ENCODE results near the gene HAPSTR1.

DNA sequence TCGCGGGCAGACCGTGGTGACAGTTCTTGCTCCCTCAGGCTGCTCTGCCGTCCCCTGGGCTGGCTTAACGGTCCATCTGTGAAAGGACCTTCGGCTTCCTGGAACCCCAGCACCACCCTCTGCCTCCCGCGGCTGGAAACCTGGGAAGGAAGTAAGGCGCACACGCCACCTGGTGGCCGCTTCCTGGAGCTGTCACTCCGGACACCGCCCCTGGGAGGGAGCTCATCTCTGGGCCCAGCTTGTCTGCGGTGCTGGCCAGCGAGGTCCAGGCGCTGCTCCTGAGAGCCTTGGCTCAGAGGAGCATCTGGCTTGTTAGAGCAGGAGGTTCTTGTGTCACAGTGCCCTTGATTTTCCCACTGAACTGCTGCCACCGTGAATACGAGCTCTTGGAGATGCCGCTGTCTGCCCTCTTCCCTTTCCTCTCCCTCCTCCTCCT is 402.7 kb upstream of the RBFOX1 start:
- PRO-cap, 3 experiments: peak in 2 of 3 experiments; most common plus-strand start position 242 of the sequence (in 1); most common minus-strand start position 101 of the sequence (in 1)

- PRO-cap, 3 experiments: no peak in any of the 3 experiments
Measured at GRCh38 chr16:8713447-8714013, 39.1 kb downstream of the ABAT start.

DNA sequence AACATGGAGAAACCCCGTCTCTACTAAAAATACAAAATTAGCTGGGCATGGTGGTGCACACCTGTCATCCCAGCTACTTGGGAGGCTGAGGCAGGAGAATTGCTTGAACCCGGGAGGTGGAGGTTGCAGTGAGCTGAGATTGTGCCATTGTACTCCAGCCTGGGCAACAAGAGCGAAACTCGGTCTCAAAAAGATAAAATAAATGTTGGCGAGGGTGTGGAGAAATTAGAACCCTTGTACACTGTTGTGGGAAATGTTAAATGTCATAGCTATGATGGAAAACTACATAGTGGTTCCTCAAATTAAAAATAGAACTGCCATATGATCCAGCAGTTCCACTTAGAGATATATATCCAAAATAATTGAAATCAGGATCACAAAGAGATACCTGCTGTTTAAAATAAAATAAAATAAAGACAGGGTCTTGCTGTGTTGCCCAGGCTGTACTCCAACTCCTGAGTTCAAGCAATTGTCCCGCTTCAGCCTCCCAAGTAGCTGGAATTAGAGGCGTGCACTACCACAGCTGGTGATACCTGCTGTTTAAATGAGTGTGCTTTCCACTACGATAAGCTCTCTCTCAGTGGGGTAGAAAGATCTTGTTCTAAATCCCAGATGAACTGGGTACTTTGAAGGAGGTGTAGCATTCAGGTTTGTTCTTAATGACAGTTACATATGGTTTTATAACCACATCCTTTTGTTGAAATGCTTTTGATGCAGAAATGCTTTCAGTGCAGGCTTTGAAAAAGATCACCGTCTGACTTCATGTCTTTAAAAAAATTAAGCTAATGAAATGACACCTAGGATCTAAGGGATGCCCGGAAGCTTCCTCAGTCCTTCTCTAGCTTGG is 19.1 kb downstream of the PMM2 start:
- PRO-cap, 3 experiments: no peak in any of the 3 experiments

DNA sequence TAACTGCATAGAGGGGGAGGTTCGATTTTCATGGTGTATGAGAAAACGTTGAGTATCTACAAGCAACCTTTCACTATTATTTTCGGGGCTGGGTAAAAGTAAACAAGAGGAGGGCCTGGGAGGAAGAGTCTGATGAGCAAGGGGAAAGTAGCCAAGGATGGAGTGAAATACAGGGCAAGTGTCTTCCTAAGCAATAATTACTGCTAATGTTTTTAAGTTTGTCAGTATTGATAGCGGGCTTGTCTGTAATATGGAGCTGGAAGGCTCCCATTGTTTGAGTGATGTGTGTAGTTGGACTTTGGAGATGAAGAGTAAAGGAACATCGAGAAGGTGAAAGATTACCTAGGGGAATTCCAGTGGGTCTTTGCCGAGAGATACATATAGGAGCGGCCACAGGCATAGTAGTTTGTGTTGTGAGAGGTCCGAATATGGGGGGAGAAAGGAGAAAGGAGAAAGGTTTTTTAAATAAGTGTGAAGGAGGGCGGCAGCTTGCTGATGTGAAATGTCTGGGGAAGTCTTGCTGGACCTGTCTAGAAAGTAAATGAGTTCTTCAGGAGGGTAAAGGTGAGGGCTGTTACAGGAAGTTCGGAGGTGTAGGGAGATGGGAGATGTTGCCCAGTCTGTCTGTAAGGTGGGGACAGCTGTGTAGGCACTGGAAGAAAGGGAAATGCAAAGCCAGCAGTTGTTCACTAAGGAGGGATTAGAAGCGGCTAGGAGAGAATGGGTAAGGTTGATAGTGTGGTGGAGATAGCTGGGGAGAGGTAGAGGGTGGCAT is 29.2 kb downstream of the CARHSP1 start:
- PRO-cap, 3 experiments: no peak in any of the 3 experiments

GRCh38 chr16:8890060-8890876 is 8.1 kb downstream of the LITAFD start:
- PRO-cap, 3 experiments: no peak in any of the 3 experiments

DNA sequence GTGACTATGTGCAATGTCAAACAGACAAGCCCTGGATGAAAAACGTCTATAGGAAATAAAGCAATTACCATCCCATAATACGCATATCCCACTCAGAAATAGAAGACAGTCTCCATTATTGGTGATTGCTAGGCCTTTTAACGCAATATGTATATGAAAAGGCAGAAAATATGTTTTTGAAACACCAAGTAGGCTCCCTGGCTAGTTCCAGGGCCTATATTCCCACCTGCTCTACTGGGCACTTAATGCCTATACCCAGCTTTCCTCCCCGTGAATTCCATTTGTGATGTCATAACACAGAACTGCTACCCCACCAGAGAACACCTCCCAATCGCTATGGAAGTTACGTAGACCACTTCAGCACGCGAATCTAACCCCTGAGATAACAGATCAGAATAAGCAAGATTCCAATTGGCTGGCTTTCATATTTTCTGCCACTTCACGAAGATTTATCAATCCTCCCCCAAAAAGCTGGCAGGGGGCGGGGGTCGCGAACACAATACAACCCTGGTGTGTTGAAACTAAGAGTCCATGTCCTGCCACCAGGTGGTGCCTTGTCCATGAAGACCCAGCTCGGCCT is 28.0 kb downstream of the USP7 start:
- PRO-cap, 3 experiments: no peak in any of the 3 experiments

GRCh38 chr16:9091415-9092169 is at the start of gene HAPSTR1:
TSS of gene HAPSTR1 (plus strand) at chr16:9091644.
- PRO-cap, 3 experiments: peak in 3 of 3 experiments; most common plus-strand start chr16:9091648 (in 3)

GRCh38 chr16:9092170-9092869 is 876 bp downstream of the HAPSTR1 start:
- PRO-cap, 3 experiments: peak in 3 of 3 experiments; most common plus-strand start chr16:9092341 (in 1); most common minus-strand start chr16:9092272 (in 3)

DNA sequence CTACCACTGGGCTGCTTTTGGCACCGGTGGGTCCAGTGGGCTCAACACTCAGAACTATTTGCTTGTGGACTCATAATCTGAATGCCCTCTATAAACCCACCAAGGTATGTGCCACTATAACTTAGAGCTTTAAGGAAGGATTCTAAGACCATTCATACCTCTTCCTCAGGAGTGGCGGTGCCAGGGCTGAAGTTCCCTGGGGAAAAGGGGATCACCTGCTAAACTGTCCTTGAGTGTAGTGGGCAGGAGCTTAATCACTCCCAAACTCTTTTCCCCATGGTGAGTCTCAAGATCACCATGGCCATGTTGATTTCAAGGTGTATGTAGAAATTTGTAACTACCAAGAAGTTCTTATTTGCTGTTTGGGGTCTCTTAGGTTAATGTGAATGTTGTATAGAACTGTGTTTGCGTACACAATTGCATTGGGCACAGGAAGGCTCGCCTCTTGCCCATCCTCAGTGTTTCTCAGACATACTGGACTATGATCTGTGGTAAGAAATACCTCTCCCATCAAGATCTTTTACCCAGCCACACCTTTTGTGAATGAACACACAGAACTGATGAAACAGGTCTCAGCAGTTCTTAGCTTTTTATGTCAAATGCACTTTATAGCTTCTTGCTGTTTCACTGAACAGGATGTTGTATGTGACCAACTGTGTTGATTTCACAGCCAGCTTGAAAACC is 31.3 kb downstream of the HAPSTR1 start:
- PRO-cap, 3 experiments: no peak in any of the 3 experiments

DNA sequence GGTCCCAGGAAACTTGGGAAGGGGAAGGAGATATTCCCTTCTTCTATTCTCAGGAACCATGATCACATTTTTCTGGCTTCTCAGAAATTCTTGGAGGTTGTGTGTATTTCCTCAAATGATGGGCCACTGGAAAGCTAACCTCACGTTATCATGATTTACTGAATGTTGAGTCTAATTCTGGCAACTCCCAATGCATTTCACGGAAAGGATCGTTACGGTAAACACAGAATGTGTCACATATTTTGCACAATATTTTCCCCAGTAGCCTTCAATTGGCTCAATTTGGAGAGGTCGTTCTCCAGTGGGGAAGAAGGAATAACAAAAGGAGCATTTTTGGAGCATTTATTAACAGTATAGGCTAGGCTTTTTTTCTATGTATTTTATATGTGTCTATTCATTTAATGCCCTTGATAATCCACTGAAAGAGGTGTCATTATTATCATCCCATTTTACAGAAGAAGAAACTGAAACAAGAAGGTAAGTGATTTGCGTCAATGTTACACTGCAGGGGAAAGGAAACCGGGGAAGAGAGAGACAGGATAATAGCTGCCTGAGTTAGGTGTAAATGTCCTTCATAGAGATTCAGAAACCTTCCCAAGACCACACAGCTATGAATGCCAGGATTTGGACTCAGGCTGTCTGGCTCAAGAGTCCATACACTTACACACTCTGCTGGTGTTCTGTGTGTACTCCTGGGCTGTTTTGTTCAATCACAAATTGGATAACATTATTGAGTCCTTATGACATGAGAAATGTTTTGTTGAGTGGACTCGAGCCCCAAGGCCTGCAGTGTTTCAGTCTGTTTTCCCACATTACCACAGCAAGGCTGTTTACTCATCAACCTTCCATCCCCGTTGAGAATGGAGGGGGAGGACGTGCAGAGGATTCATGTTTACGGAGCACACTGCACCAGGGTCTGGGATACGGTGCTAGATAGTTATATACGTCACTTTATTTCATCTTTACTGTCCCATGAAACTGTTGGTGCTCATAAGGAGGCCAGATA is 450.6 kb downstream of the HAPSTR1 start:
- PRO-cap, 3 experiments: no peak in any of the 3 experiments

GRCh38 chr16:10045849-10046161 is 136.4 kb downstream of the GRIN2A start:
- PRO-cap, 3 experiments: peak in 2 of 3 experiments; most common minus-strand start chr16:10045997 (in 2)

DNA sequence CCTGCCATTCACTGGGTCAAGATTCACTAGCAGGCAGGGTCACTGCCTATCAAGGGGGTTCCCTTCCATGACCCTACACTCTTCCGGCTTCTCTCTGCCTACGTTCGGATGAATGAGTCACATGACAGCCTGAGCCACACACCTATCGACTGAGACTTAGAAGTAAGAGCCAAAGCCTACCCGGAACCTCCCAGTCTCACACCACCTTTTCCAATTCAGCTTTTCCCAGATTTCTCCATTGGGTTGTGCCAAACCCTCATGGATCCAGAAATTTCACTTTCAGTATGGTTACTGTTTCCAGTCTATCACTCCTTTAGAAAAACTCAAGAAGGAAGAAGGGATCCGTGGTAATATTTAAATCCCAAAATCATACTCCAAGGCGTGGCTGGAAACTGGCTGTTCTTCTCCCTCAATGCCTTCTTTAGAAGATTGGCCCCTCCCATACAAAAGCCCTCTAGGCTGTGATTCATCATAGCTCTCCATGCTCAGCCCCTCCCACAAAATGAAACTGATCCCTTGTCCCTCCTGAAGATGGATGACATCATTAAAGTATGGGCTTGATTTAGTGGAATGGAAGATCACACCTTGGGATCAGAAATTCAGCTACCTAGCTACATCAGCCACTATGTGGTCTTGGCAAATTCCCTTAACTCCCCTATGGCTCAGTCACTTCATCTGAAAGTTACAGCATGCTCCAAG is 4.3 kb downstream of the GRIN2A start:
- PRO-cap, 3 experiments: no peak in any of the 3 experiments

GRCh38 chr16:10545551-10546066 is 34.8 kb downstream of the EMP2 start:
- PRO-cap, 3 experiments: no peak in any of the 3 experiments

GRCh38 chr16:10556102-10556814 is 24.1 kb downstream of the EMP2 start:
- PRO-cap, 3 experiments: no peak in any of the 3 experiments

- PRO-cap, 3 experiments: peak in 3 of 3 experiments; most common plus-strand start chr16:10579073 (in 3); most common minus-strand start chr16:10578765 (in 3)
Measured at GRCh38 chr16:10578328-10579394, 1.7 kb downstream of the EMP2 start.

DNA sequence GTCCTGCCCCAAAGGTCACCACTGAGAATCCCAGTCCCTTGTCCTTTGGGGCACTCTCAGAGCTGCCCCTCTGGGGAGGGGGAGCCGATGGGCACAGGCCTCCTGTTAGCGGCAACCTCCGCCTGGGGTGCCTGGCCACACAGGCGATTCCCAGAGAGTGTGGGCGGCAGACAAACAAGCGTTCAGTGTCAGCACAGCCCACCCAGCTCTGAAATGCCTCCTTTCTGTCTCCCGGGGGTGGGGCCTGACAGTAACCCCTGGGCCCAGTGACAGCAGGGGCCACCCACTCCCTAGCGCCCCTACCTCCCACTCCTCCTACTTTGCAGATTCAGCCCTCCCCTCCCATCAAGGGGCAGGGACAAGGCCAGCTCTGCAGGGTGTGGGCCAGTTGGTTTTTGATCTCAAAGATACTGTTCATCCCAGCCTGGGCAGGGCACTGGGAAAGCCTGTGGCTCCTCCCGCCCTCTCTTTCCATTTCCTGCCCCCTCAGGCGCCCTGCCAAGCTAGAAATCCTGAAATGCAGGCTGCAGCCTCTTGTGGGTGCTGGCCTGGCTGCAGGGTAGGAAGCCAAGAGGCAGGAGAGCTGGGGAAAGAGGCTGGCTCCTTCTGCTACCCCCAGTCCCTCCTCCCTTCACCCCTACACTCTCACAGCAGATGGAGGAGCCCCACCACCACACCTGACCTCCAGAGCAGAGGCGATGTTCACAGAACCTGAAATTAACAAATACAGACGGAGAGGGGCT is 36.7 kb upstream of the EMP2 start:
- PRO-cap, 3 experiments: peak in 3 of 3 experiments; most common plus-strand start position 537 of the sequence (in 3); most common minus-strand start position 403 of the sequence (in 2)

DNA sequence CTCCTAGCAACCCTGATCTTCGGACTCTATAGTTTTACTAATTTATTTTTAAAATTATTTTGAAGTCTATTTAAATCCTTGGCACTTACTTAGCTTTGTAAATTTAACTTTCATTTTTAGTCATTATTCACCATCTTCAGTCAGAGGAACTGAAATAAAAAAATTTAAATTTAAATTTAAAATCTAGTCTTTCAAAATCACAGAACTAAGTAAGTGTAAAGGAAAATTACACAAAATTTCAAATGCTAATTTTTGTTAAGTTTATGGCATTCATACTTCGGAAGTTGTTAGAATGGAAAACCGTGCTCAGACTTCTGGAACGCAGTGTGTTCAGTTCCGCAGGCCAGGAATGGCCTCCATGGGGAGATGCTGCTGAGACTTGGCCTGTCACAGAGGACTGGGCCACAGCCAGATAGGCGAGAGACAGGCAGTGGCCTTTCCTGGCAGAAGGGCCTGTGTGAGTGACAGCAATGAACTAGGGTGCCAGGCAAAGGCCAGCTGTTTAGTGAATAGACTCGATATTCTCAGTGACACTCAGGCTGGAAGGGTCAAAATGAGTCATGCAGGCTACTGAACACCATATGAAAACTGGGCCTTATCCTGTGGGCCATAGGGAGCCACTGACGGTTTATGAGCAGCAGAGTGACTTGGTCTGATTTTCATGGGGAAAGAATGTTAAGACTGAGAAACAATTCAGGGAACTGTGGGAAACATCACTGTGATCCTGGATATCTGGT is 5.5 kb upstream of the NUBP1 start:
- PRO-cap, 3 experiments: no peak in any of the 3 experiments

GRCh38 chr16:10829515-10829877 is 10.9 kb upstream of the TVP23A start:
- PRO-cap, 3 experiments: no peak in any of the 3 experiments

GRCh38 chr16:10886872-10887306 is 9.9 kb downstream of the CIITA start:
- PRO-cap, 3 experiments: no peak in any of the 3 experiments

DNA sequence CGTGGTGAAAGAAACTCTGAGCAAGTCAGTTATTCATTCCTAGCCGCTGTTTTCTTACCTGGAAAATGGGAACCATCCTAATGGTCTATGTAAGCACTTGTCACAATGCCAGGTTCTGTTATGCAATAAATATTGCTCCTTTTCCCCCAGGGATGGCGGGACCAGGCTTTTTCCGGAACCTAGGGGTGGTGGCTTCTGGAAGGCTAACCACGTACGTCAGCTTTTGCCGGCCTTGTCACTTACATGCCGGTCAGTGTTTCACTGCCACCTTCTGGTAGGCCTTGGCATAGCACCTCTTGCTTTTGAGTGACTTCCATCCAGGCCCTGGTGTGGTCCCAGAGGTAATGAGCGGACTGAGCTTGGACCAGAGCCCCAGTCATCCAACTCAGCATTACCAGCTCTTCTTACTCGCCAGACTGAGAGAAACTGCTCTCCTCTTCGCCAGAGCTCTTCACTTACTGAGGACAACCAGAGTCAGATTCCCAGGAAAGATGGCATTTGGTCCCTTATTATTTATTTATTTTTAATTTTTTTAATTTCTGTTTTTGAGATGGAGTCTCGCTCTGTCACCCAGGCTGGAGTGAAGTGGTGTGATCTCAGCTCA is 23.5 kb downstream of the DEXI start:
- PRO-cap, 3 experiments: no peak in any of the 3 experiments